ENCODE data around the genes MARCHF10 and TACO1.

DNA sequence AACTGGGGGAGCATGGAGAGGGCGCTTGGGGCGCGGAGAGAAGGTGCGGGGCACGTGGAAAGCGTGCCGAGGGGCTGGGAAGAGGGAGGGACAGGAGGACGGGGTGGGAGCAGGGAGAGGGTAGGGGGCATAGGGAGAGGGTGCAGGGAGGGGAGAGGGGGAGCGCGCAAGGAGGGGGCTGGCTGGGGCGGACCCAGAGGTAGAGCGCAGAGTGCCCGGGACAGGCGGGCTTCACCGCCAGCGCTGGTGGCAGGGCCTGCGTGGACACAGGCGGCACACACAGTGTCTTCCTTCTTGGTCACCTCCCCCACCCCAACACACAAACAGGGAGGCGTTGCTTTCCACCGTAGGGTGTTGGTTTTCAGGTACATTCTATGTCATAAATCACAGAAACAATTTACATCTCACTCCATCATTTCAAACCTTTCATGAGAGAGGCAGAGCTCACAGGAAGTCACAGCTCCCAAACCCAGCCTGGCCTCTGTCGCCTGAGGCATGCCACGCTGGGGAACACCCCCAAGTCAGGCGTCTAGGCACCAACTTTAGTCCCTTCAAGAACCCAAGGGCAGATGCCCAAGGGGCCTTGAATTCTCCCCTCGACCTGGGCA, 10.3 kb downstream of the TBX4 start:
- CAGE, long polyA plus RNA, result no peak
- RRBS, result no CpG with 5 or more reads among the region's 24 CpGs

DNA sequence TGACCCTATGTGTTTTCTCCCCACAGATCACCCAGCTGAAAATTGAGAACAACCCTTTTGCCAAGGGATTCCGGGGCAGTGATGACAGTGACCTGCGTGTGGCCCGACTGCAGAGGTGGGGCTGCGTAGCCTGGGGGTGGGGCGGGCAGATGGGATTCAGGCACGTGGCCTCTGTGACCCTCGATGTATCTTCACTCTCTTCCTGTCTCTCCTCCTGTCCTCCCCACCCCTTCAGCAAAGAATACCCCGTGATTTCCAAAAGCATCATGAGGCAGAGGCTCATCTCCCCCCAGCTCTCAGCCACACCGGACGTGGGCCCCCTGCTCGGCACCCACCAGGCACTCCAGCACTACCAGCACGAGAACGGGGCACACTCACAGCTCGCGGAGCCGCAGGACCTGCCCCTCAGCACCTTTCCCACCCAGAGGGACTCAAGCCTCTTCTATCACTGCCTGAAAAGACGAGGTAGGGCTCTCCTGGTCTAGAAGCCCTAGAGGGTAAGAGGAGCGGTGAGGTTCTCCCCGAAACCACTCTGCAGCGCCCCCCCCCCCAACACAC, 27.7 kb downstream of the TBX4 start:
- CAGE, long polyA plus RNA, result no peak
- RRBS, result no CpG with 5 or more reads among the region's 20 CpGs

DNA sequence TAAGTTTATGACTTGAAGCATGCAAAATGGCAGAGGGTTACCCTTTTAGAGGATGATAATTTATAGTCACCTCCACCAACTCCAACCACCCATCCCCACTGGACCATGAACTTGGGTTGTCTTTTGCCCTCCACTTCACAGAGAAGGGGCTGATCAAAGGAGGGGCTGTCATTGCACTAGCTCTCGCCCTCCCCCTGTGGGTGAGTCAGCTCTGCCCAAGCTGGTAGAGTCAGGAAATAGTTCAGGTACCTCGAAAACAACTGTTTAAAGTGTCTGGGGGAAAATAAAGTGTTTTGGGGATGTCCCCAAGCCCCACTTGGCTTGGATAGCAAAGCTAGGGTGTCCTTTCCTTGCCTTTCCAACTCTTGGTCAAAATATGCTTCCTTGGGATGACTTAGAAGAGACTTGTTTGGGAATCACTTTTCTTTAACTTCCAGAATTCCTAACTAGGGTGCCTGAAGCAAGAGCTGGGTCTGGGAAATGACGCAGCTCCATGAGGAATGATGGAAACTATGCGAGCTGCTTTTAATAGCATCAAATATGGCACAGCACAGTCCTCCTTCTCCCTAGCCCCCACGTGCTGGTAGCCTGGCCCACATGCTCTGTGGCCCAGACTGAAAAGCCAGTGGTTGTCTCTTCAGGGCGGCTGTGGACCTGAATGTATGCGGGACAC, 40.7 kb downstream of the TBX4 start:
- CAGE, long polyA plus RNA, result no peak
- RRBS, result no CpG with 5 or more reads among the region's 7 CpGs

- CAGE, long polyA plus RNA, result no peak
- RRBS, result no CpG with 5 or more reads among the region's 9 CpGs
Observed at GRCh38 chr17:61982336-61983142, 54.8 kb upstream of the INTS2 start.

DNA sequence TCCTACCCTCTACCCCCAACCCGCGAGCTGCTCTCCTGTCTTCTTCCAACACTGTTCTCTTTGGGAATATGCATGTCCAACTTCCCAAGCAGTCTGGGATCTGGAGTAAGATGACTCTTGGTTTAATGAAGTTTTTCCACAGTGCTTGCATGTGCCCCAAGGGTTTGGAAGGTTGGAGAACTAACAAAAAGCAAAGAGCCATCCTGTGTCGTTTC, 1.4 kb upstream of the TLK2 start:
- CAGE, long polyA plus RNA, result no peak
- RRBS, result no CpG with 5 or more reads among the region's 3 CpGs

DNA sequence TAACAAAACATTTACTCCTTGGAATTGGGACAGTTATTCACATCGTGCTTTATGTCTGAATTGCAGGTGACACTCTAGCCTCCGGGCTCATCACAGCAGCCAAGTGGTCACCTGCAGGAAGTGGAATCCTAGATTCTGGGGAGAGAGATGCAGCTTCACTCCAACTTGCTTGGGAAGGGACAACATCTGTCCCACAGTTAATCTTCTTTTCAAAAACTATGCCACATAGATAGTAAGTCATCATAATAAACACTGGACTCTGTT, 17.4 kb downstream of the MARCHF10 start:
- CAGE, long polyA plus RNA, result no peak
- RRBS, result no CpG with 5 or more reads among the region's 2 CpGs

GRCh38 chr17:62808029-62808567, at the start of gene MARCHF10:
Gene MARCHF10, minus strand, starts transcription at chr17:62808314.
- CAGE, long polyA plus RNA, result no peak
- RRBS, result 4% methylated on average over 13 of the region's 50 CpGs

DNA sequence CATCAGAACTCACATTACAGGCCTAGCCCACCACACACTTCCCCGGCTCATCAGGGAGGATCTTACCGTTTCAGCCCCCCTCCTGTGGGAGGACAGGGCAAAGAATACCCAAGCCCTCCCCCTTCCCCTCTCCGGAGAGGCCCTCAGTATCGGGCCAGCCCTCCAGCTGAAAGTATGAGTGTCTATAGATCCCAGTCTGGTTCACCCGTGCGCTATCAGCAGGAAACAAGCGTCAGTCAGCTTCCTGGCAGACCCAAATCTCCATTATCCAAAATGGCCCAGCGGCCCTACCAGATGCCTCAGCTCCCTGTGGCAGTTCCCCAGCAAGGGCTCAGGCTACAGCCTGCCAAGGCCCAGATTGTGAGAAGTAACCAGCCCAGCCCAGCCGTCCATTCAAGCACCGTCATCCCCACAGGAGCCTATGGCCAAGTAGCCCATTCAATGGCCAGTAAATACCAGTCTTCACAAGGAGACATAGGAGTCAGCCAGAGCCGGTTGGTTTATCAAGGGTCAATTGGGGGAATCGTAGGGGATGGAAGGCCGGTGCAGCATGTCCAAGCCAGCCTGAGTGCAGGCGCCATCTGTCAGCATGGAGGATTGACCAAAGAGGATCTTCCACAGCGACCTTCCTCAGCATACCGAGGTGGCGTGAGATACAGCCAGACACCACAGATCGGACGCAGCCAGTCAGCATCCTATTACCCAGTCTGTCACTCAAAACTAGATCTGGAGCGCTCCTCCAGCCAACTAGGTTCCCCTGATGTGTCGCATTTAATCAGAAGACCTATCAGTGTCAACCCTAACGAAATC, 25.4 kb downstream of the CYB561 start:
- CAGE, long polyA plus RNA, result no peak
- RRBS, result 68% methylated on average over 3 of the region's 22 CpGs

- CAGE, long polyA plus RNA, result no peak
- RRBS, result no CpG with 5 or more reads among the region's 10 CpGs
Observed at GRCh38 chr17:63447644-63448075, 1.6 kb upstream of the CYB561 start.

DNA sequence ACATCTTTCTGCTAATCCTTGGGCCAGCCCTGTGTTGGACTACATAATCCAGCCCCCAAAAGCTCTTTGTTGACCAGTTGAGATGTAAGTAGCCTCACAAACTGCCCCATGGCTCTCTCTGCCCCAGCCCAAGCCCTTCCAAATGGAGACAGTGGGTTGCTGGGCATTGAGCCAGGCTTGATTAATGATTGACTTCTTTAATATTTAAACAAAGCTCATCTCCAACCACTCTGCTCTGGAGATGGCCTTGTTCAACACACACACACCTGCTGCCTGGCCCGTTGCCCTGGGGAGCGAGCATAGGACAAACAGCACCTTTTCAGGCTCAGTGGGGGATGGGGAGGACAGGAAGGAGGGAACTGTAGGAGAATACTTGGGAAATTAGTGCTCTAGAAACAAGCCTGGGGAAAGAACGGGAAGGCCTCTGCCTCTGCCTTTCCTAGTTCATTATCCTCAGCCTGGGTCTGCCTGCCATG, 2.7 kb upstream of the KCNH6 start:
- CAGE, long polyA plus RNA, result no peak
- RRBS, result no CpG with 5 or more reads among the region's 3 CpGs

DNA sequence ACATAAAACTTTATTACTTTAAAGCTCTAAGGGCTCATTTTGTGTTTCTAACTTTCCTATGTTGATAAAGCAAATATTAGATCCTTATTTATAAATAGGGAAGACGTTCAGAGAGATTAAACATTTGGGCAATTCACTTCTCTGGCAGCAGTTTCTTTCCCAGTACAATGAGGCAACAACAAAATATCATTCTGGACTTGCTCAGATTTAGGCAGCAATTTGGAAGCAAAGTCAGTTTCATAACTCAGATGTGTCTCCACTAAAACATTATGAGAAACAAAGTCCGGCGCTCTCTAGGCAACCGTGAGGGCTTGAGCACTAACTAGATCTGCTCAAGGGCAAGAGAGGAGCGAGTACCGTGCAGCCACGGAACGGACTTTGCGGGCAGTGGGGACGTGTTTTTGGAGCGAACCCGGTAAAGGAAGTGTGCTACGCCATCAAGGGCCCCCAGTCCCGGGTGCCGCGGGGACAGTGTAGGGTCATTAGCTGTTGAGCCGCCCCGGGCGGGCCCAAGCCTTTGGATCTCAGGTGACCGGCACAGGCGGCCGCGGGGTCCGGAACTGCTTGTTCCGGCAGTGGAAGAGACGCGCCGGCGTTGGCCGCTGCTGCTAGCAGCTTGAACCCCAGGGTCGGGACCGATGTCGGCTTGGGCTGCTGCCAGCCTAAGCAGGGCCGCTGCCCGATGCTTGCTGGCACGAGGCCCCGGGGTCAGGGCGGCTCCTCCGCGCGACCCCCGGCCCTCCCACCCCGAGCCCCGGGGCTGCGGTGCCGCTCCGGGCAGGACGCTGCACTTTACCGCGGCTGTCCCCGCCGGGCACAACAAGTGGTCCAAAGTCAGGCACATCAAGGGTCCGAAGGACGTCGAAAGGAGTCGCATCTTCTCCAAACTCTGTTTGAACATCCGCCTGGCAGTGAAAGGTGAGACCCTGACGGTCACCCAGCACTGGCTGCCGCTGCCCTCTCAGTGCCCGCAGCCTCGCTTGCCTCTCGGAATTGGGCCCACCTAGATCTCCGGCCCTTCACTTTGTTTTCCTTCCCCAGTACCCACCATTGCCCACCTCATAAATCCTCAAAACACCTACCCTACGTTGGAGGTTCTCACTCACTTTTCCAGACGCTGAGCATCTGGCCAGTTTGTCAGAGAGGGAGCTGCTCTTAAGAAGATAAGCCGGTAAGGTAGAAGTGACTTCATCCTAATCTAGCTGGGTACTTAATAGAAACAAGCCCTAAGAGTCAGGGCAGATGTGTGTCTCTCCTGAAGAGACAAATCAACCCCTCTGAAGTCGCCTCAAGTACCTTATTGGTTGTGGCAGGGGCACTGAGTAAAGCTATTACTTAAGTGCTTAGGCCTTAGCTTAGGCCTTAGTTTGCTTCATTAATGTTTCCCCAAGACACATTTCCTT, at the start of gene TACO1:
TSS of gene TACO1 (plus strand) at position 450 of the 1,403 bp plus-strand sequence.
- CAGE, long polyA plus RNA, result no peak
- RRBS, result 3% methylated on average over 5 of the region's 67 CpGs

GRCh38 chr17:63668853-63669350, 31.0 kb downstream of the LIMD2 start:
- CAGE, long polyA plus RNA, result no peak
- RRBS, result no CpG with 5 or more reads among the region's 3 CpGs

DNA sequence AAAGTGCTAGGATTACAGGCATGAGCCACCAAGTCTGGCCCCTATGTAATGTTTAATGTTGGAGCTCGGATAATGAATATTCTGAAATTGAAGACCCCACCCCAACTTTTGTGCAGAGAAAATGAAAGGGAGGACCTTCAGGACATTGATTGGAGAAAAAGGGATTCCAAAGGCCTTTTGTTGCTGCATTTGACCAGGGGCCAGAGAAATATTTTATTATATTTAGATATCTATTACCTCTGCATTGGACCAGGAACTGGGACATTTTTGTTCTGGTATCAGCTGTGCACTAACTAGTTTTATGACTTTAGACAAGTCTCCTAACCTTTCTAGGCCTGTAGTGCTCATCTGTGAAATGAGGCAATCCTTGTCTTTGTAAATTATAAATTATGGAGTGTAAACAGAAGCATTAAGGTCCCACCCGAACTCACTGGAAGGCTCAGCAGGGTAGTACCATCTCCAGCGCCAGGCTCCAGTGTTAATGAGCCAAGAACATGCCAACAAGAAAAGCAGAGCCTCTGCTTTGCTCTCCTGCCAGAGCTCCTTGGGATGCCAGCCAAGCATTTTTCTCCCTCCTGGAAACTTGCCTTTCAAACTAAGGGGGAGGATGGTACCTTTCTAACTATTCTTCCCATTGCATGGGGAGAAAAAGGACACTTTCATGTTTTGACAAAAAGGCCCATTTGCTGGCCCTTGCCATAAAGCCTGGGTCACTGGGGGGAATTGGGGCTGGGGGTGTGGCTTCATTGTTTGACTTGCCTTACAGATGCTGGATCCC, 15.0 kb downstream of the LIMD2 start:
- CAGE, long polyA plus RNA, result no peak
- RRBS, result no CpG with 5 or more reads among the region's 3 CpGs

DNA sequence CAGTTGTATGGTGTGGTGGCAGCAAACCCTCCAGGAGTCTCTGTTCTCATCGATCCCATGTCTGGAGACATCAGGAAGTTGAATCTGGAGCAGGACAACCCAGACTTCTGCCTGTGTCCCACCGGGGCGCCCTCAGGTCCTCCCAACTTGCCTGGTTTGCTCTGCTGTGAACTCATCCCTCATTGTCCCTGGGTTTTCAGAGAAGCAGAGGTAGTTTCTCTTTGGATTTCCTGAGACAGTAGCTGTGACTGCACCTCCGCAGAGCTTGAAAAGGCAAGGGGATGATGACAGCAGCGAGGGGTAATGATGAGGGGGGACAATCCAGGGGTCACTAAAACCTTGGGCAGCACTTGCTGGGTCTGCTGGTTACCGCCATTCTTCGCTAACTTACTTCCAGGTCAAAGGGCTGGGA, 2.9 kb downstream of the LIMD2 start:
- CAGE, long polyA plus RNA, result no peak
- RRBS, result no CpG with 5 or more reads among the region's 7 CpGs

DNA sequence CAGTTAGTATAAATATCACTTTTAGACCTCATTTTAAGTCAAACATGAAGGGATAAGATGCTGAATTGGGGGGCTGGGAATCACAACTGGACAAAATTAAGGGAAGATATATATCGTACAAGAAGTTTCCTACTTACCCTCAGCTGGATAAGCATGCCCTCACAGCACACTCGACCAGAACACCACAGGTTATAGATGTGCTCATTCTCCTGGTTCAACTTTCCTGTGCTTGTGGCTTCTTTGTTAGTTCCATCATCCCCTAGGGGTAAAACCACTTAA, 12.4 kb downstream of the CCDC47 start:
- CAGE, long polyA plus RNA, result no peak
- RRBS, result no CpG with 5 or more reads among the region's 2 CpGs

DNA sequence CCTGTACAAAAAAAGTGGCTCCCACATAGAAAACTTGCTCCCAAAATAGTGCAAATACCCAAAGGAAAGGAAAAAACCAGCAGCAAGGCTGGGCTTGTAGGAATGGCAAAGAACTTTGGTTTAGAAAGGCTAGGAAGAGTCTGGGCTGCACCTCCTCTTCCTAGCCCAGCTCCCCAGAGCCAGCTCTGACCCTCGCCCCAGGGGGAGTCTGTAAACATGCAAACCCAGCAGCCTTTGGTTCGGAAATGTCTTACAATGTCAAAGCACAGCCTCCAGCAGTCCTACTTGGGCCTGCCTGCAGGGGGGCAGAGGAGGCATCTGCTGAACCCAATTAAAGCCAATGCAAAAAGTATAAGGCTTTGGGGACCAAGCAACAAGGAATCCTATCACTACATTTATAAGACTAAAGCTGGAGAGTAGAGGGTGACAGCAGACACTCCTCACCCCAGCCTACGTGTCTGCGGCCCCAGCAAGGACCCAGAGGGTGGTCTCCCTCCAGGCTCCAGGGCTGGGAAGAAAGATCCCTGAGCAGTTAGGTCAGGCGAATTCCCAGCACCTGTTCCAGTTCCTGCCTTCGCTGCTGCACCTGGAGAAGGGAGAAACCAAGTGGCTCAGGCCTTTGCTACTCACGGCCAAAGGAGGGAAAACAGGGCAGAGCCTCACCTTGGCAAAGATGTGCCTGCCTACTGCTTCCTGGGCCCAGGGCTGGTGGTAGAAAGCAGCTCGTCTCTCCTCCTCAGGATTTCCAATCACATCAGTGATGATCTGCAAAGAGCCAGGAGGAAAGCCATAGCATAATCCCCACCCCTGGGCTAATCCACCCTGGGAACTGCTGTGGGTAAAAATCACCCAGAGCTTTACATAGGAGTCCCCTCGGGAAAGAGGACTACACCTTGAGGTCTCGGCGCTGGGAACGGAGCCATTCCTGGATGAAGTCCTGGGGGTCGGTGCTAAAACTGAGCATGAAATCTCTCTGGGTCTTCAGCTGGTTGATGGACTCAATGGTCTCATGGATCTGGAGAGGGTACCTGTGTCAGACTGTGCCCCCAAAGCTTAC, 5.3 kb upstream of the FTSJ3 start:
- CAGE, long polyA plus RNA, result no peak
- RRBS, result no CpG with 5 or more reads among the region's 13 CpGs

DNA sequence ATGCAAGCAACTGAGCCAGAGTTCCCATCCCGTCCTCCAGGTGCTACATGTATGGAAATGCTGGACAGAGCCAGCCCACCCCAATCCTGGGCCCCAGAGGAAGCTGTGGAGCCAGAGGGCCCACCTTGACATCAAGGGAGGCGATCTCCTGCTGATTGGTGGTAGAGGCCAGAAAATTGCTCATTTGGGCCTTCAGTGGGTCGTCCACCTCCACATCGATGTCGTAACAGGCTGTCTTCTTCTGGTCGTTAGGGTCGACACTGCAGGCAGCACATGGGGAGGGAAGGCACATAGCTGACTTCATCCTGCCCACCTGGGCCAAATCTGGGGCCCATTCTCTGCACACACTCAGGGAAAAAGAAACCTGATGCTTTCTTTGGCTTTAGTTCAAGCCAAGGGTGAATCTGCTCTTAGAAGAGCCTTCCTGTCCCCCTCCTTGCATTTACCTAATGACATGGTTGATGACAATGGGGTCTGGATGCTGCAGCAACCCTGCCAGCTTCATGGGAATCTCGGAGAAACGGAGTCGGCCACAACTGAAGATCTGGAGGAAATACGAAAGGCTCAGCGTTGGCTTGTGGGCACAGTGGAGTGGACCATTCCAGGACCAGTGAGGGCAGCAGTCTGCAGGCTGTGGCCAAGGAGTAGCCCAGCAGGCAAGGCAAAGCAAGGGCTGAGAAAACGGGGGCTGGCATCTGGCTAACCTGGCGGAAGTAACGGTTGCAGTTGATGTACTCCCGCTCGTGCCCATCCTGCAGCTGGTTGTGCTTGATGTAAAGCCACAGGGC, 6.2 kb upstream of the FTSJ3 start:
- CAGE, long polyA plus RNA, result no peak
- RRBS, result no CpG with 5 or more reads among the region's 17 CpGs

- CAGE, long polyA plus RNA, result no peak
- RRBS, result no CpG with 5 or more reads among the region's 25 CpGs
Observed at GRCh38 chr17:64054221-64054790, 33.9 kb upstream of the ICAM2 start.

- CAGE, long polyA plus RNA, result no peak
- RRBS, result no CpG with 5 or more reads among the region's 8 CpGs
Observed at GRCh38 chr17:64114916-64115749, 14.8 kb downstream of the ERN1 start.

DNA sequence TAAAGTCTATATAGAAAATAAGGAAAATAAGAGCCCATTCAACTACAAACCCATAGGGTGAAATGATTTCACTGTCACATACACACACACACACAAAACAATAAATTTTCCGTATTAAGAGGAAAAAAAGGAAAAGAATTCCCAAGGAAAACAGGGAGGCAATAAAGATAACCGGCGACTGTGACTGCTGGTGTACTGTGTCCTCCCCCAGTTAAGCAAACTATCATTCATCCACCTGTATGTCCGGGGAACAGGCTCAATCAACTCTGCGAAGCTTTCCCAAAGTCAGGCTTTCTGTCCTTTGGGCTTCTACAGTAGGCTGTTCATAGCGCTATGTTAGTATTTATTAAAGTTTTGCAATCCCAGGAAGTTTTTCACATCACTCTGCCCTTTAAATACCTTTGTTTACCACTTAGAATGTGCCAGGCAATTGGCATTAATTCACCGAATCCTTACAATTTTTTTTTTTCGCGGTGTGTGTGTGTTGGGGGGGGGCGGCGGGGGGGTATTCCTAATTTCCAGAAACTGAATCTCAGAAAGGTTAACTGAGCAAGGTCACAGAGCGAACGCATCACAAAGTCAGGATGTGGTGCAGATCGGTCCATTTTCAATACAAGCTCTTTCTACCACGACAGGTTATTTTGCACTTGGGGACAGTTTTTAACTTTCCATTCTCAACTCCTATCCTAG, 15.2 kb upstream of the ERN1 start:
- CAGE, long polyA plus RNA, result no peak
- RRBS, result 5% methylated on average over 3 of the region's 15 CpGs

Measured in mammary epithelial cell (primary cell).